Vein endothelial cell (primary cell): Measurements from ENCODE around the gene IDI1.

DNA sequence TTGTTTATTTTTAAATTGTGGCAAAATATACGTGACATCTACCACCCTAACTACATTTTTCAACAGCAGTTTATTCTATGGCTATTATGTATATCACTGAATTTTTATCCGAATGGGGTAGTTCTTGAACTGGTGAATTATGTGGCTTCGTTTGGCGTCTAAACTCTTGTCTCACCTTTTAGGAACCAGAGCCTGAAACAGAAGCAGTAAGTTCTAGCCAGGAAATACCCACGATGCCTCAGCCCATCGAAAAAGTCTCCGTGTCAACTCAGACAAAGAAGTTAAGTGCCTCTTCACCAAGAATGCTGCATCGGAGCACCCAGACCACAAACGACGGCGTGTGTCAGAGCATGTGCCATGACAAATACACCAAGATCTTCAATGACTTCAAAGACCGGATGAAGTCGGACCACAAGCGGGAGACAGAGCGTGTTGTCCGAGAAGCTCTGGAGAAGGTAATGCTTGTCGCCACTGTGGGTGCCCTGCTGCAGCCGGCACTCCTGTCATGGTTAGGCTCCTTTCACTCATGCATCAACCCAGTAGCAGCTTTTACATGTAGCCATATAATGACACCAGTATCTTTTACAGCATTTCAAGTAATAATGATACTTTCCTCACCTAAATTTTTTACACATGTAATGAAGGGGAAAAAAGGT is 113.0 kb downstream of the ZMYND11 start:
- CAGE, long polyA plus RNA: no peak

DNA sequence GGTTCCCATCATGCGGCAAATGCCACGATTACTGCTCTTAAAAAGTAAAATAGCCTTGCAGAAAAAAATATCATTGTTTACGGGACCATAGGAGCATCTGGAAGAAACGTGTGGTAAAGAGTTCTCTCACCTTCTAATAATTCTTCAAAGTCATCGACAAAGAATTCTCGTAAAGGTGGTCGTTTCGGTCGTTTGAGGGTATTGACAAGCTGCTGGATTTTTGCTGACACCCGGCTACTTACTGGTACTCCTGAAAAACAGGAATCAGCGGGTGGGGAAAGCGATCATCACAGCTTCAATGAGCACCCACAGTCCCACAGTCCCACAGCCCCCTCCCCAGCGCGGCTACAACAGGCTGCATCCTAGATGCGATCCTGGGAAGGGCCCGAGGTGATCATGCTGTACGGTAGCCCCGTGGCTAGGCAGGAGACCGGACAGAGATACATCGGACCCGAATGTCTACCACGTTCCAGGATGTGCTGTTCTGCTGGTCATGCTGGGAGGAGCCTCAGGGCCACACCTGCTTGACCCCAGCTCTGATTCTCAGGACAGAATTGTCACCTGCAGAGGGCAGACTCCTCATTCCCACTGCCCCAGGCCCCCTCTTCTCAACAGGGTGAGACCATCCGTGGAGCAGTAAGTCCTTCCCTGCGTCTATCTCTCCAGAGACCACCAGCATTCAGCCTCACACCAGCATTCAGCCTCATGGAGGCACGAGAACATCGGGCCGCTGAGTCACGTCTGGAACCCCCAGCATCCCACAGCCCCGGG is 273.6 kb downstream of the DIP2C start:
- CAGE, long polyA plus RNA: no peak

DNA sequence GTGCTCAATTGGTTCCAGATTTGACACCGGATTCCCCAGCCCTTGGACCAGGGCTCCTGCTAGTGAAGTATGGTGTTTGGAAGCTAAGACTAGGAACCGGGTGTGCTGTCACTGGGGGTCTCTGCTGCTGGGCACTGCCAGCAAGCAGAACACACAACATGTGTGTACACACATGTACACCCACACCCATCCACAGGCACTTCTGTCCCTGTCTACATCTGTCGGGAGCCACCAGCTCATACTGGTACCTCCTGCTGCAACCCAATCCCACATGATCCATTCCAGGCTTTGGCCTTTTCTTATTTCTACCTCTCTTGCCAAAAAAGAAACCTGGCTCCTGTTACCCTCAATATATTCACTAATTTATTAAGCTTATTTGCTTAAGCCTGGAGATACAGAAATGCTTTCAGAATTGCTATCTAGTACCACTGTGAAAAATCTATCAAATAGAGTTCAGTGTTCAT is 246.0 kb downstream of the DIP2C start:
- CAGE, long polyA plus RNA: no peak

GRCh38 chr10:490794-491542 is 198.5 kb downstream of the DIP2C start:
- CAGE, long polyA plus RNA: no peak

GRCh38 chr10:520369-520764 is 169.1 kb downstream of the DIP2C start:
- CAGE, long polyA plus RNA: no peak

- CAGE, long polyA plus RNA: no peak
Measured at GRCh38 chr10:818326-819105, 113.0 kb downstream of the LARP4B start.

GRCh38 chr10:931914-932188 is 346 bp upstream of the LARP4B start:
- CAGE, long polyA plus RNA: no peak

DNA sequence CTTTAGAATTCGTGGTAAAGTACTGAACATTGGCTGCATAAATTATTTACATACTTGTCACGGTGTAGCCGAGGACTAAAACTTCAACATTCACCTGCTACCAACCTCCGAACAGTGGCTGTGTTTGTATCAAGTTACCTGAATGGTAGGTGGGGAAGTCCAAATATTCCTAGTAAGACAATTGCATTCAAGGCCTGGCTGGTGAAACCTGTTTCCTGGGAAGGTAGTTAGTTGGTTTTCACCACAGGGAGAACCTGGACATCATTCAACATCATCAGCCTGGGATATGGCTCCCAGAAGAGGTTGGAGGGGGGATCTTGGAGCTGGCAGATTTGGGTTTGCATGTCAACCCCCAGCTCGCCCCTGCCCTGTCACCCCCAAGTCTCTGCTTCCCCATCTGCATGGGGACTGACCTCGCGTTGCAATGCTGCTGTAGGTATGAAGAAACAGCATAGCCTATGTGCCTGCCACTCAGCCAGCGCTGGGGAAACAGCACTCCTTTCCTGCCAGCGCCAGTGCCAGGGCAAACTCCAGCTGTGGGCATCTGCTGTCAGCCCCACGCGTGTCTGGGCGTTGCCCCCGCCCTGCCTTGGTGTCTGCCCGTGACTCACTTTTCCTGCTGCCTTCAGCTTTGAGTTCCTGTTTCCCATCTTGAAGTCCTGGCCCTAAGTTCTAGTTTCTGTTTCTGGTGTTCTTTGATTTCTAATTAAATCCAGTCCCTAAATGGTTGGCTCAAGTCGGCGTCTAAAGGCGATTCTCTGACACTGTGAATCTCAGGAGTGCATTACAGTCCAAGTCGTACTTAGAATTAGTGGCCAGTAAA is 12.8 kb upstream of the LARP4B start:
- CAGE, long polyA plus RNA: no peak

- CAGE, long polyA plus RNA: no peak
Measured at GRCh38 chr10:955781-956160, 24.3 kb upstream of the LARP4B start.

GRCh38 chr10:1026609-1026887 is 889 bp upstream of the IDI2 start:
- CAGE, long polyA plus RNA: no peak

- CAGE, long polyA plus RNA: no peak
Measured at GRCh38 chr10:1043354-1044251, 5.3 kb downstream of the IDI1 start.

DNA sequence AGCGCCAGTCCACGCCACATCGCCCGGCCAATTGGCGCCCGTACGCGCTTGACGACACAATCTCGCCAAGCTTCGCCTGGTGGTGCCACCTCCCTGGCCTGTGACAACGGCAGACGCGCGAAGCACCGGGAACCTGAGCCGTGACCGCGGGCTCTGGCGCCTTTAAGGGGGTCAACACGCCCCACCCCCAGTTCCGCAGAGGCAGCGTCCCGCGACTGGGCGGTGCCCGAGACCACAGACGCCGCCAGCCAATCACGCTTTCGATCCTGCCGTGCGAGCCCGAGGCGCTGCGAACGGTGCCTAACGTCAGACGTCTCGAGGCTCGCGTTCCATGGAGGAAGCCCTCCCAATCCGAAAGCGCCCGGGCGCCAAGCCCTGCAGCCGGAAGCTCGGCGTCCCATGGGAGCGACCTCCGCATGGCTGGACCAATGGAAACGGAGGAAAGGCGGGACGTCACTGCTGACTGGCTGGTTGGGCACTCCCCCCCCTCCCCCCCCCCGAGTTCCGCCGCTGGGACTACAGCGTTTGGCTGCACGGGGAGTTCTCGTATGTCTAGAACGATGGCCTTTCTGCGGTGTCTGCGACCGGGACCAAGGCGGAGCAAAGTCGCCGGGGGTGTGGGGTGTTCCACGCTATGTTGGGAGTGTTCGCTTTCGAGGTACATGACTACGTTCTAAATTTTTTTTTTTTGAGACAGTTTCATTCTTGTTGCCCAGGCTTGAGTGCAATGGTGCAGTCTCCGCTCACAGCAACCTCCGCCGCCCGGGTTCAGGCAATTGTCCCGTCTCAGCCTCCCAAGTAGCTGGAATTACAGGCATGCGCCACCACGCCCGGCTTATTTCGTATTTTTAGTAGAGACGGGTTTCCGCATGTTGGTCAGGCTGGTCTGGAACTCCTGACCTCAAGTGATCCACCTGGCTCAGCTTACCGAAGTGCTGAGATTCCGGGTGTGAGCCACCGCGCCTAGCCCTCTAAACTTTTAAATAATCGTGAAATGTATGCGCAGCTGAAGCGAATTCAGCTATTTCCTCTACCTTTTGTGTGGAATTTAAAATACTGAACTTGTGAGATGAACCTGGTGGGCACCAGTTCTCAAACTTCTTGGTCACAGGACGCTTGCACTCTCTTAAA is at the start of gene IDI1:
TSS of gene IDI1 (minus strand) at position 136 of the 1,131 bp plus-strand sequence.
- CAGE, long polyA plus RNA: no peak

DNA sequence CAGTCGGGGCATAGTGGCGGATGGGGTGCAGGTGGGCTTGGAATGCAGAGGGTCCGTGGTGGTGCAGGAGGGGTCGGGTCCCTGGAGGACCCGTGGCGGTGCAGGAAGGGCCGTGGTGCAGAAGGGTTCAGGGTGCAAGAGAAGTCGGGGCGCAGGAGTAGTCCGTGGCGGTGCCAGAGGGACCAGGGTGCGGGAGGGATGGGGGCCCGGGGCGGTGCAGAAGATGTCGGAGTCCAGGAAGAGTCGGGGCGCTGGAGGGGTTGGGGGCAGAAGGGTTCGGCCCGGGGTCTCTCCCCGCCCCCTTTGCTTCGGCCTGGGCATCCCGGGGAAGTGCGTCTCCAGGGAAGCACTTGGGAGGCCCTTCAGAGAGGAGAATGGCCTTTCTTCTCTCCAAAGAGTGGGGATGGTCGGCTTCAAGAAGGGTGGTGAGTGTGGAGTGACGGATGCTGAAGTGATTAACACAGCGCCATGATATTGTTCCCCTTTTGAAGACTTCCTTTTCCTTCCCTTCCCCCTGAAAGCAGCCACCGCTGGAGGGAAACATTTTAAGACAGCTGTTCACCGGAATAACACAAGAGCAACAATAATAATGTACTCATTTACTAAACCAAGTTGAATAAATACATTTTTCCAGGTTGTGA is 1.0 kb downstream of the WDR37 start:
- CAGE, long polyA plus RNA: no peak

DNA sequence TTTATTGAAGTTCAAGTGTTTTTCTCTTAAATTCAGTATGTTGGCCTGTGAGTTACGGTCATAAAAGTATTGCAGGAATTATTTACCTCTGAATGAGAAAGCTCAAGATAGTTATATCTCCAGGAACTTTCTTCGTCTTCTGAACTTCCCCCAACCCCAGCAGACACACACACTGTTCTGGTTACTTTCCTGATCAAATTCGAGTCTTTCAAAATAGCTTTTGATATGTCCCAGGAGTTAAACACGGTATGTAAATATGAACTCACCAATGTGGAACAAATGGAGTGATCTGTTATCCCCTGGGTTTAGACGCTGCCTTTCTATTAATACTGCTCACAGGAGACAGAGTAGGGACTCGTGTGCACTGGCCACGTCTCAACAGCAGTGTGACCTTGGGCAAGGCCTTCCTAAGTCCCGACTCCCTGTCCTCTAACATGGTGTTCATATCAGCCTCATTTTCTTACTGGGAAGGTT is 1.7 kb downstream of the WDR37 start:
- CAGE, long polyA plus RNA: no peak

DNA sequence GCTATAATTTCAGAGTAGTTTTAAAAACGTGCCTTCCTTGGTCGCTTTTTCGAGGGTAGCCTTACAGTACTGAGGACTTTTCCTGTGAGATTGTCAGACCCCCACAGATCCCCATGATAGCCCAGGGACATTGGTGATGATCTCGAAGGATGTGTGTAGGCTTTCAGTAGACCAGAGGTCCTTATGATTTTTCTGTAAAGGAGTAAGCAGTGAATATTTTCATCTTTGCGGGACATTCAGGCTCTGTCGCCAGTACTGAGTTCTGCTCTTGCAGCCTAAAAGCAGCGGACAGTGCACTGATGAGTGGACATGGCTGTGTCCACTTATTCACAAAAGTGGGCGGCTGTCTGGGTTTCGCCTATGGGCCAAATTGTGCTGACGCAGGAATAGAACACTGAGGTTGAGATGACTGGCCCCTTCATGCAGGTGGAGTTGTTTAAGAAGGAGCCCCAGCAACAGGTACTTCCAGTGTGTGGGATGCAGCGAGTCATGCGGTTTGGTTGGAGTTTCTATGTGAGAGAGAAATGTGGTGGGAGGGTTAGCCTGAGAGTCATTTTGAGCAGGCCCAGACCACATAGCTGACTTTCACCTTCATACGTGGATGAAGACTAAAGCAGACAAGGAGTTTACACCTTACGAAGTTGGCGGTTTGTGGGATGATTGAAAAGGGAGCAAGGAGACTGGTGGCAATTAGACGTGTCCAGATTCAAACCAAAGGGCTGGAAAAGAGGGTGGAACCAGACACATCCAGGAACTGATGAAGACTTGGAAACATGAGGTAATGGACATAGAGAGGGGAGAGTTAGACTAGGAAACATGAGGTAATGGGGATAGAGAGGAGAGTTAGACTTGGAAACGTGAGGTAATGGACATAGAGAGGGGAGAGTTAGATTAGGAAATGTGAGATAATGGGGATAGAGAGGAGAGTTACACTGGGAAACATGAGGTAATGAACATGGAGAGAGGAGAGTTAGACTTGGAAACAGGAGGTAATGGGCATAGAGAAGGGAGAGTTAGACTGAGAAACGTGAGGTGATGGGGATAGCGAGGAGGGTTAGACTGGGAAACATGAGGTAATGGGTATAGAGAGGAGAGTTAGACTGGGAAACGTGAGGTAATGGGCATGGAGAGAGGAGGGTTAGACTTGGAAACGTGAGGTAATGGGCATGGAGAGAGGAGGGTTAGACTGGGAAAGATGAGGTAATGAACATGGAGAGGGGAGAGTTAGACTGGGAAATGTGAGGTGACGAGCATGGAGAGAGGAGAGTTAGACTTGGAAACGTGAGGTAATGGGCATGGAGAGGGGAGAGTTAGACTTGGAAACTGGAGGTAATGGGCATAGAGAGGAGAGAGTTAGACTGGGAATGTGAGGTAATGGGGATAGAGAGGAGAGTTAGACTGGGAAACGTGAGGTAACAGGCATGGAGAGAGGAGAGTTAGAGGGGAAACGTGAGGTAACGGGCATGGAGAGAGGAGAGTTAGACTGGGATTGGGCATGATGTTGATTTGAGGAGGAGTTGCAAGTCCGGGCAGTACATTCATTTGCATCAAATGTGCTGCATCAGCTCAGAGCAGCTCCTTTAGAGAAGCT is 38.4 kb downstream of the WDR37 start:
- CAGE, long polyA plus RNA: no peak

GRCh38 chr10:1135311-1135661 is 79.1 kb downstream of the WDR37 start:
- CAGE, long polyA plus RNA: no peak

DNA sequence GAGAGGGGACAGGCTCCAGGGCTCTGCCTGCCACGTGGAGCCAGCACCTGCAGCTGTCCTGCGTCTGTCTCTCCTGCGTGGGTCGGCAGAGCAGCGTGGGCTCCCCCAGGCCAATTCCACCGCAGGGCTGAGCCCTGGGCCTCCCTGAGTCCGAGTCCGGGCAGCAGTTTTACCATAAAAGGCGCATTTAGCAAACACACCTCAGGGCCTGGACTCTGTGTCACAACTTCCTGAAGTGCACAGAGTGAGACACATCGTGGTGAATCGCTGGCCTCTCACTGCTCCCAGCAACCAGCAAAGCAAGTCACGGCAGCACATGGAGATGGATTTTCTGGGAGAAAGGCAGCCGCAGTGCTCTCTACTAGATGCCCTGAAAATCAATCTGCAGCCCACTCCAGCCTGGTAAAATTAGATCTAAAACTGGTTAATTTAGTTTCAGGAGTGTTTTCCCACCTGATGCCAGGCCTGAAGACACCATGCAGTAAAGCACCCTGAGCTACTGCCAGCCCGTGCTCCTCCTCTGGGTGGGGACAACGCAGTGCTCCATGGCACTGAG is 337.1 kb downstream of the ADARB2 start:
- CAGE, long polyA plus RNA: no peak

DNA sequence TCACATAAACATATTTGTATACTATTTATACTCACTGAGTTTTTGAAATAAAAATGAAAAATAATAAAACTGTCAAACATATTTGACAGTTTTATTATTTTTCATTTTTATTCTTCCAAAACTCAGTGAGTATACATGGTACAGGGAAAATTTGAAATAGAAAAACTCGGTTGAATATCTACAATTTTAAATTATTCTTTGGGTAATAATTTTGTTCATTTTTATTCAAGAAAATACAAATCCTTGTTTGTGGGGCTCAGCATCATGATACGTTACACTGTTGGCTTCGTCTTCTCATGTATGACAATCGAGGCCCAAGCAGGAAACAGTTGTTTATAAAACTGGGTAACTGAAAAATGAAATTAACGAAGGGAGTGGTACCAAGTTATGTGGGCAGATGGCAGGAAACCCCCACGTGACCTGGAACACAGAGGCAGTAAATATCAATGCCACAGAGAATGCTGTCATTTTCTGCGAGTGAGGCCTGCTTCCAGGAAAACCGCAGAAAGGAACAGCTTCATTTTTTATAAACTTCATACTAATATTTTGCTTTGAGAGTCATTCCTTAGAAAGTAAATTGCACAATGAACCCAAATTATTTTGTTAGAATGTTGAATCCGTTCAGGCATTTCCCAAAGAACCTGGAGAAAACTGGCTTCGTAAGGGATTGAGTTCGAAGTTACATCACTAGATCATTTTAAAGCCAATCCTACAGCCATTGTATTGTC is 201.0 kb upstream of the ADARB2 start:
- CAGE, long polyA plus RNA: no peak

DNA sequence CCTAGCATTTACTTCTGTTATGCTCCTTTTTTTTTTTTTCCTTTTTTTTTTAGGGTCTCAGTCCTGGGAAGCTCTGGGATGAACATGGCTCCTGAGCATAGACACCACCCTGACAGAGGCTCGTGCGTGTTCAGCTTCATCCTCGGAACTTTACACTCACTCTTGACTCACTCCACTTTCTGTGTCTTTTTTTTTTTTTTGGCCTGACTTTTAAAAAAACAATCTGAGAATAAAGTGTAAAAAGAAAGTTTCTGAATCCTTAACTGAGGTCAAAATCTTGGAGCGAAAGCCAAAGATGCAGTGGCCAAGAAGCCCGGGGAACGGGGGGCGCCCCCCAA is 19.2 kb upstream of the PFKP start:
- CAGE, long polyA plus RNA: no peak

DNA sequence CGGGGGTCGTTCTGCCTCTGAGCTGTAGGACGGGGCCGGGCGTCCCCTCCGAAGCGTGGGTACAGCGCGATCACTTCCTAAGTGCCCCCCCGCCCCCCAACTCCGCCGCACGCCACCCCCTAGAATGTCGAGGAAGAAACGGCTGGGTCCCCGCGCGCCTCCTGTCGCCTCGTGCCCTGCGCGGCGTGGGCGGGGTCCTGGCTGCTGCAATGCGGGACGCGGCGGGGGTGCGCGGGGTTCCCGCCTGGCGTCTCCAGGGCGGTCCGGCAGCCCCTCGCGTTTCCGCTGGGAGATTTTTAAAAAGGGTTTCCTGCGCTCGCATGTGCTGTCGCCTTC is 707 bp downstream of the PFKP start:
- CAGE, long polyA plus RNA: no peak